OVCAR3 (cell line): ENCODE measurements around a stretch of chr17.

- RRBS = no CpG with 5 or more reads among the region's 15 CpGs
Observed at GRCh38 chr17:77452710-77453416, 171.6 kb downstream of the SEPTIN9 start.

DNA sequence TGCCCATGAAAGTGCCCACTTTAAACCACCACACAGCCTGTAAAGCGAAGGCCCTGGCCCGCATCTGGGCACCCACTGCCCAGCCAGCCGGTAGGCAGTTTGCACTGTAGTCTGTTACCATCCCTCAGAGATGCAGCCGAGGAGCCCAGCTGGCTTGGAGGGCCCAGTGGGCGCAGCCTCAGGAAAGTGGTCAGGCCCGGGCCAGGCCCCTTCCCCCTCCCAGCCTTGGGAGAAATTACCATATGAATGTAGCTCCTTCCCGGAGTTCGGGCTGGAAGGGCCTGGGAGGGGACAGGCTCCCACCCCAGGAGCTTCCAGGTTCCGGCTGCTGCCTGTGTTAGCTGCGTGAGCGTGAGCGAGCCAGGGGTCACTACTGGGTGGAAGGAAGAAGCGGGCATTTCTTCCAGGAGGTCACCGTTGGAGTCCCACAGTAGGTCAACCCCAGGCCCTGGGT lies 184.9 kb downstream of the SEPTIN9 start:
- RRBS = 96% methylated on average over 6 of the region's 14 CpGs

GRCh38 chr17:77471667-77472540 lies 190.6 kb downstream of the SEPTIN9 start:
- RRBS = no CpG with 5 or more reads among the region's 16 CpGs

DNA sequence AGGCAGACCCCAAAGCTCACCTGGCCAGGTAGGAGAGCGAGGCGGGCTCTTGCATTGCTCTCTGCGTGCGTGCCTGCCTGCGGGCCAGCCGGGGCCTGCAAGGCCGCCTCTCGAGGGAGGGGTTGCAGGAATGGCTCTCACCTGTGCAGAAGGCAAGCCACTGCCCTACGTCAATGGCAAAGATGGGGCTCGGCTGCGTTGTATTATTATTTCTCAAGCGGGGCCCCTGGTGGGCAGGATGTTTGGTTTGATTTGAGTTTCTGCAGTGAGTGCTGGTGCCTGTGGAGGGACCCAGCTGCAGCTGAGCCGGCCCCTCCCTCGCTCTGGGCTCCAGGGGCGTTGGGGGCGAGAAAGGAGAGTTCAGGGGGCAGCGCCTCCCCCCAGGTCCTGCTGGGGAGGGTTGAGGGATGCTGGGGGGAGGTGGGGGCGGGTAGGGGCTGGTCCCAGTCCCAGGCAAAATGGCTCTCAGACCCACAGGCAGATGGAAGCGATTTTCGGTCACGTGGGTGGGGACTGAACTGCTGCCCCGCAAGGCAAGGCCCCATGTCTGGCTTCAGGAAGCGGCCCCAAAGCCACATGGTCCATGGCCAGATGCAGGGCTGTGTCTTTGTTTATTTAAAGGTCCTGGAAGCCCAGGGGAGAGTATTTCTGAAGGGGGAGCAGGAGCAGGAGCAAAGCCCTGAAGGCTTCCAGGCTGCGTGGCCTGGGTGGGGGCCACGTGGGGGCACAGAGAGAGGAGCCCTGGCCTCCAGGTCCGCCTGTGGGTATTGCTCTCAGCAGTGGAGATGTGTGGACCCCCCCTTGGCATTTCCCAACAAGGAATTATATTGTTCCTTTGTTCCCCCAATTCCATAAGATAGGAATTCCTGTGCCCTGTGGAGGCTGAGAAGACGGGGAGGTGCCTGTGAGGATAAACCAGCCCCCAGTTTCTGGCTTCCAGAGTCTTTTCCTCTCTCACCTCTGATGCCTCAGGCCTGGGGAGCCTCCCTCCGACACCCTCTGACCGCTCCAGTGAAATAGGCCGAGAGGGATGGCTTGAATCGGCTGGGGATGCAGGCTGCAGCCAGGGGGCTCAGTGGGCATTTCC lies 198.4 kb downstream of the SEPTIN9 start:
- RRBS = no CpG with 5 or more reads among the region's 31 CpGs

DNA sequence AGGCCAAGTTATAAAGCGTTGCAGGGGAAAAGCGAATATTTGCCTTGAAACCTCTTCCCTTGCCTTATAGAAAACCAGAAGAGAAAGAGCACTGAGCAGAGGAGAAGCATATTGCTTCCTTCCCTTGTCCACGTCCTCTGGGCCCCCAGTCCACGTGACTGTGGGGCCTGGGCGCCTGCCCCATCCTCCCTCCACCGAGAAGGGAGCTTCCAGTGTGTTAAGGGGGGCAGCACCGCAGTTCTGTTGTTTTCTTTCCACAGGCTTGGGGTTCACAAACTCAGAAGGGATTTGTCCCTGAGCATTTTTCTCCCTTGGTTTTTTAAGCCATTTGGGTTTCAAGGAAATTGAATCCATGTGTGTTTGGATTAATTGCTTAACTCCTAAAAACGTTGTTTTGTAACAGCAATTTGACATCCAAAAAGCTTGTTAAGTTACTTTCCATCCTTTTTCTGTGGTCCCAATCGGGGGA lies 329.7 kb downstream of the SEPTIN9 start:
- RRBS = no CpG with 5 or more reads among the region's 9 CpGs

- RRBS = no CpG with 5 or more reads among the region's 14 CpGs
Observed at GRCh38 chr17:77864626-77865184, 93.8 kb upstream of the TNRC6C start.

- RRBS = no CpG with 5 or more reads among the region's 13 CpGs
Observed at GRCh38 chr17:77882387-77883260, 75.9 kb upstream of the TNRC6C start.

GRCh38 chr17:77886264-77886707 lies 72.2 kb upstream of the TNRC6C start:
- RRBS = no CpG with 5 or more reads among the region's 14 CpGs

- RRBS = no CpG with 5 or more reads among the region's 7 CpGs
Observed at GRCh38 chr17:78003841-78004506, 45.5 kb downstream of the TNRC6C start.

DNA sequence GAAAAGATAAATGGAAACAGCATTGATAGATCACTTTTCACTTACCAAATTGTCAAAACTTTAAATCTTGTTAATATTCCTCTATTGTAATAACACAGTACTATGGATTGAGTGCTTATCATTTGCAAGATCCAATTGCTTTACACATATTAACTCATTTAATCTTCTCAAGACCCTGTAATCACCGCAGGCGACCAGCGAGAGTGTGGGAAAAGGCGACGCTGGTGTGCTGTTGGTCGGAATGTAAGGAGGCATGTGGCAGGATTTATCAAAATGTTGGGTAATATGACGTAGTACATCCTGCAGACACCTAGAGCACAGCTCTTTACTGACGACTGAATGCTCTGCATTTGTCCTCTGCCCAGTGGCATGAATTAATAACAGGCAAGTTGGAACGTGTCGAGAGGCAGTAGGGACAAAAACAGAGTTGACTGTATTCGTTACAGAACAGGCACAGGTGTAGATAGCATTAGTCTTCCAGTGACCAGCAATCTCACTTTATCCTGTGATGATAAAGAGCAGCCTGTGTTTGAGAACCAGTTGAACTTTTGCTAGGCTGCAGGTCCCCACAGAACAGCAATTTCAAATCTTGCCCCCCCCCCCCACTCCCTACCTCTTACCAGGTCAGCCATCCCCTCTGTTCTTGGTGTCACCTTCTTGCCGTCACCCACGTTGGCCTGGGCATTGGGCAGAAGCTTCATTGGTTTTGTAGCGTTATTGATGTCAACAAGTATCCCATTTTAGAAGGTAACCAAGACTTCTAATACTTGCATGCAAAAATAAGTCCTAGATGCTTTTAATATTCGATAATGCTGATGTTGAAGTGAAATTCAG lies 80.4 kb downstream of the TNRC6C start:
- RRBS = no CpG with 5 or more reads among the region's 15 CpGs

DNA sequence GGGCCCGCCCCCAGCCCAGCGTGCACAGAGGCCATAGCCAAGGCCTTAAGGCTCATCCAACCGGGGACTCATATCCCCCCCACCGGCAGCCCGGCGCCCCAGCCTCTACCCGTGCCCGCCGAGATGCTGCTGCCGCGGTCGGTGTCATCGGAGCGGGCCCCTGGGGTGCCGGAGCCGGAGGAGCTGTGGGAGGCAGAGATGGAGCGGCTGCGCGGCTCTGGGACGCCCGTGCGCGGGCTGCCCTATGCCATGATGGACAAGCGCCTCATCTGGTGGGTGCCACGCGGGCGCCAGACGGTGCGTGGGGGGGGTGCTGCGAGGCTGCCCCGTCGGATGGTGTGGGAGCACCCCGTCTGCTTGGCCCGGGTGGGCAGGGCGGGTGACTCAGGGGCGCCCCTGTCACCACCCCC lies 900 bp downstream of the TMC8 start:
- RRBS = 49% methylated on average over 15 of the region's 36 CpGs

- RRBS = no CpG with 5 or more reads among the region's 27 CpGs
Observed at GRCh38 chr17:78224457-78225332, 6.7 kb upstream of the TMEM235 start.

GRCh38 chr17:78342947-78343155 lies 17.0 kb downstream of the SOCS3 start:
- RRBS = no CpG with 5 or more reads among the region's 3 CpGs

- RRBS = no CpG with 5 or more reads among the region's 4 CpGs
Observed at GRCh38 chr17:78379484-78379727, 957 bp downstream of the PGS1 start.

- RRBS = 97% methylated on average over 3 of the region's 33 CpGs
Observed at GRCh38 chr17:78425810-78426901, 47.7 kb downstream of the PGS1 start.

- RRBS = 91% methylated on average over 8 of the region's 23 CpGs
Observed at GRCh38 chr17:78530003-78530564, 47.1 kb downstream of the DNAH17 start.

GRCh38 chr17:78563590-78563882 lies 13.7 kb downstream of the DNAH17 start:
- RRBS = no CpG with 5 or more reads among the region's 7 CpGs

GRCh38 chr17:78676291-78677427 lies 99.5 kb upstream of the DNAH17 start:
- RRBS = 94% methylated on average over 2 of the region's 34 CpGs

DNA sequence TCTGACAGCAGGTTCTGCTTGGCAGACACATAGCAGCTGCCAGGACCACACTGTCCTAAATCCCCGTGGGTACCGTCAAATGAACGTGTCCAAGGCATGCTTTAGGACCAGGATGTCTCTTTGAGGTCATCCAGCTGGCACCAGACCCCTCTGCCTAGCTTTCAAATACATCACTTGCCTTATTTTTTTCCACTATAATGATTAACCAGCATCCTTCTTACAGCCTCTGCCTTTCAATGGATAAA lies 64.4 kb downstream of the CYTH1 start:
- RRBS = no CpG with 5 or more reads among the region's 3 CpGs

GRCh38 chr17:78735868-78736164 lies 46.3 kb downstream of the CYTH1 start:
- RRBS = no CpG with 5 or more reads among the region's 1 CpG